Ovary (tissue), 7 donors: ENCODE measurements around a stretch of chr7.

DNA sequence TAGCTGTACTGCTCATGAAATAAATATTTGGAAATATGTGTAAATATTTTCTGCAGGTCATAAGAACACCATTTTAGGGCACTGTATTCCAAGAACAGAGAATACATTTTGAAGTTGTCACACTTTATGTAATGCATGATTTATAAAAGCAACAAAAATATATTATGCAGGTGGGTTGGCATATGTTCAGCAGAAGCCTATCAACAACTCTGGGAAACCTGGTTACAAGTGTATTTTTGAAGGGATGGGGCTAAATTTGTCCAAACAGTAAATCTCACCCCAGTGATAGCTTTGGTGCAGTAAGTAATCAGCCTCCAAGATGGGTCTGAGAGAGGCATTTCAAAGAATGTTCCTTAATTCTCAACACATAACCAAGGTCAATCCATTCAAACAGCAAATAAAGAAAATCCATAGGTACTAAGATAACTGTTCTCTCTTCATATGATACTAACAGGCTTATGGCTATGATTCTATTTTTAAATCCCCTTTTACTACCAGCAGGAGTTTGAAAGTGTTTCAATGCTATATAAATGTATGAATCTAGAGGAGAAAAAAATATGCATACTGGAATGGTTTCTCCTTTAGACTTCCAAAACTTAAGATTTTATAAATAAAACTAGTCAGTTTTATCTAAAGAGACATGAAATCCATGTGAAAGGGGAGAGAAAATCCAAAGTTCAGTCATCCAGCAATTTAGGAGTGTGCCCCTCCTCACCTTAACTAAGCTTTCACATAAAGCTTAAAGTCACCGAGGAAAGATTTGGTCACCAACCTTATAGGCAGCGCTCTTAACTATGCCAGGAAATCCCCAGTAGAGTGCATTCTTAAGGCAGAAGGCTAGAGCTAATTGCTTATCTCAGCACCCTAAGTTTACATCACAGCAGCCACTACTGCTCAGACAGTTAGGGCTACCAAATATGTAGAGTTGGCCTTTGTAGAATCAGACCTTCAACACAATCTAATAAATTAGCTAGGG is 48.2 kb downstream of the MTPN start:
- PRO-cap, 7 experiments = no peak in any of the 7 experiments
- RAMPAGE, long total RNA, 2 experiments = no peak in any of the 2 experiments

DNA sequence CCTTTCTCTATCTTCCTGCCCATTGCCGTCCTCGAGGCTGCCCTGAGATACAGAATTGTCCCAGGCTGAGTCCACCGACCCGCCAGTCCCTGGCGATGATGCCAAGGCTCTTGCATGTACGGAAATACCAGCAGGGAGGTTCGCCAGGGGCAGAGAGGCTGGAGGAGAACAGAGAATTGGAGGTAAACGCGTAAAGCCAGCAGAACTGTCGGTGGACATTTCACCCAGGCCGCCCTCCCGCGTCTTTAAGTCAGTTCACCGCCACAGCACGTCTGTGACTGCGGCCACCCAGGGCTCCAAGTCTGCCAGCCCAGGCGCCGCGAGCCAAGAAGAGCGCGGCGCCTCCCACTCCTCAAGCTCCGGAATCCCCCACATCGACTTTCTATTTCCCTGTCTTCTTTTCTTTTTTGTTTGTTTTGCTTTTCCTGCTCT is 2.1 kb downstream of the CHRM2 start:
- PRO-cap, 7 experiments = no peak in any of the 7 experiments
- RAMPAGE, long total RNA, 2 experiments = no peak in any of the 2 experiments

DNA sequence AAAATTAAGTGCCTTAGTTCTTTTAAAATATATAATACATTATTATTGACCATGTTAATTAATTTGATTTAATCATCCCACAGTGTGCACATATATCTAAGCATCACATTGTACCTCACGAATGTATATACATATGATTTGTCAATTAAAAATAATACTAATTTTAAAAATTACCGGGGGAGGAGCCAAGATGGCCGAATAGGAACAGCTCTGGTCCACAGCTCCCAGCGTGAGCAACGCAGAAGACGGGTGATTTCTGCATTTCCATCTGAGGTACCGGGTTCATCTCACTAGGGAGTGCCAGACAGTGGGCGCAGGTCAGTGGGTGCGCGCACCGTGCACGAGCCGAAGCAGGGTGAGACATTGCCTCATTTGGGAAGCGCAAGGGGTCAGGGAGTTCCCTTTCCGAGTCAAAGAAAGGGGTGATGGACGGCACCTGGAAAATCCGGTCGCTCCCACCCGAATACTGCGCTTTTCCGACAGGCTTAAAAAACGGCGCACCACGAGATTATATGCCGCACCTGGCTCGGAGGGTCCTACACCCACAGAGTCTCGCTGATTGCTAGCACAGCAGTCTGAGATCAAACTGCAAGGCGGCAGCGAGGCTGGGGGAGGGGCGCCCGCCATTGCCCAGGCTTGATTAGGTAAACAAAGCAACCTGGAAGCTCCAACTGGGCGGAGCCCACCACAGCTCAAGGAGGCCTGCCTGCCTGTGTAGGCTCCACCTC is 161.9 kb downstream of the PTN start:
- PRO-cap, 7 experiments = no peak in any of the 7 experiments
- RAMPAGE, long total RNA, 2 experiments = no peak in any of the 2 experiments

DNA sequence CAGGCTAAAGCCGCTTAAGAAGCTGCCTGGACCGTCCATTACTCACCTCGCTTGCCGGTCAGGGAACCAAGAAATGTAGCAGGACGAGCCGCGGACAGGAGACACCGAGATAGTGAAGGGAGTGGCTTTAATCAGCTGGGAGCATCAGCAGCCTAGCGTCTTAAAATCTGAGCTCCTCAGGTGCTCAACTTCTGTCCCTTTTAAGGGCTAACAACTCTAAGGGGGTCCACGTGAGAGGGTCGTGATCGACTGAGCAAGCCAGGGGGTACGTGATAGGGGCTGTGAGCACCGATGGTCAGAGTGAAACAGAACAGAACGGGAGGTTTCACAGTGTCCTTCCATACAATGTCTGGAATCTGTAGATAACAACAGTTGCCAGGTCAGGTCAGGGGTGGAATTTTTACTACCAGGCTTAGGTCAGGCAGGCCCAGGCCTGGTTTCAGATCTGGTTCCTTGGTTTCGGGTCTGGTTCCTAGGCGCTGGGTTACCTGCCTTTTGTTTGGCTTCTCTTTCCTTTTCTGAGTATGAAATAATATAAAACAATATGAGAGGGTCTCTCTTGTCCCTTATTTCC is 75.2 kb downstream of the PTN start:
- PRO-cap, 7 experiments = no peak in any of the 7 experiments
- RAMPAGE, long total RNA, 2 experiments = start-site peak on the minus strand in 1 of 2 experiments, centred at position 337 of the sequence, 7 reads per replicate

GRCh38 chr7:137870842-137871668 is 24.3 kb upstream of the DGKI start:
- PRO-cap, 7 experiments = no peak in any of the 7 experiments
- RAMPAGE, long total RNA, 2 experiments = no peak in any of the 2 experiments

- PRO-cap, 7 experiments = no peak in any of the 7 experiments
- RAMPAGE, long total RNA, 2 experiments = no peak in any of the 2 experiments
Measured at GRCh38 chr7:137882015-137882857, 35.5 kb upstream of the DGKI start.

DNA sequence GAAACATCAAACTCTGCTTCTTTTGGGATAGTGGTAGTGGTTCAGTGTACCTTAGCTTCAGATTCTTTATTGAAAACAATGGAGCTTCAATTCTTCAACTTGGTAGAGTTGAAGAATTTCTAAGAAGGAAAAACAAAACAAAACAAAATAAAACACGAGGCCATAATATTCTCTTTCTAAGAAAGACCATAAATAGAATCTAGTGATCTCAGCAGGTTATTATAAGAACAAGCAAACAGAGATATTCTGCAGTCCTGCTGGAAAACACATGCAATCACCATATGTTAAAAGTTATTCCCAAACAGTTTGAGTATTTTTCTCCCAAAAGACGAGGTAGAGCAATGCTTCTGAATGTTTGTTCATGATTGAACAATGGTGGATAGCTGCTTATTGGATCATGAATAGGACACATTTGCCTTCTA is 59.4 kb downstream of the CREB3L2 start:
- PRO-cap, 7 experiments = peak in 2 of 7 experiments; most common plus-strand start position 249 of the sequence (in 2)
- RAMPAGE, long total RNA, 2 experiments = no peak in any of the 2 experiments

DNA sequence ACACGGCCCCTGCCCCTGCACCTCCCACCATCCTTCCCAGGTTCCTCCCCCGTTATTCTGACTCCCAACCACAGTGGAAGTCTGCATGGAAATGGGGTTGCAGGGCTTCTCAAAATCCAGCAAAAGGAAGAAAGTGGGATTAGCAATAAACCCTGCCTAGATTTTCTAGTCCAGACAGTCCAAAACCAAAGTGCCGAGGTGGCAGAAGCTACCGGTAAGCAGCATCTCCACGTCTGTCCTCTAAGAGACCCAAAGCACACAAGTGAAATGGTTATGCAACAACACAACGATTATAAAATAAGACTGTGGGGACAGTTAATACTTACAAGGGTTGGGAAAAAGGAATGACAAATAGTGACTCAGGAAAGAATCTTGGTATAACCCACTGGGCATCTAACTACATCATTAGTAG is 24.8 kb downstream of the CREB3L2 start:
- PRO-cap, 7 experiments = no peak in any of the 7 experiments
- RAMPAGE, long total RNA, 2 experiments = no peak in any of the 2 experiments

- PRO-cap, 7 experiments = no peak in any of the 7 experiments
- RAMPAGE, long total RNA, 2 experiments = no peak in any of the 2 experiments
Measured at GRCh38 chr7:137983591-137984182, 18.2 kb downstream of the CREB3L2 start.

DNA sequence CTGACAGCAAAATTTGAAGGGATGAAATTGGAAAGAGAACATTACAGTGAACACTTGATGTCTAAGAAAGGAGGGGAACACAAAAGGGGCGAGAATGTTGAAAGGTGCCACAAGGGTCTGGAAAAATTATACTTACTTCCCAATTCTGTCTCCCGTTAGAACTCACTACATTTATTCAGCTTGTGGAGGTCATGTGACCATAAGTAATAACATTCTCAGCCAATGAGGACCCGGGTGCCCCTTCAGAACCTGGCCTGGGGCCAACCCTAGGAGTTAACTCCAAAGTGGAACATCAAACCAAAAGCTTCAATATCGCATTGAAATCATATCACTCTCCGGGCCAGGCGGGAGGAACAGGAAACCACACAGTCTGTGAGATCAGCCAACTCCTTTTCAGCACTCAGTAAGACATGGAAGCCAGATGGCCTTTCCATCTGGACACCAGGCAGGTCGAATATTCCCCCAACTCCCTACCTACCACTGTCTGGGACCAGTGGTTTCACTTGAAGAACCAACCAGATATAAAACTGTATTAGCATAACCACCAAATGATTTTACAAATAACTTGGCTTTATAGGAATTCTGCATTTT is 5.5 kb downstream of the CREB3L2 start:
- PRO-cap, 7 experiments = no peak in any of the 7 experiments
- RAMPAGE, long total RNA, 2 experiments = no peak in any of the 2 experiments

GRCh38 chr7:138125597-138125982 is 49.3 kb downstream of the AKR1D1 start:
- PRO-cap, 7 experiments = no peak in any of the 7 experiments
- RAMPAGE, long total RNA, 2 experiments = no peak in any of the 2 experiments

DNA sequence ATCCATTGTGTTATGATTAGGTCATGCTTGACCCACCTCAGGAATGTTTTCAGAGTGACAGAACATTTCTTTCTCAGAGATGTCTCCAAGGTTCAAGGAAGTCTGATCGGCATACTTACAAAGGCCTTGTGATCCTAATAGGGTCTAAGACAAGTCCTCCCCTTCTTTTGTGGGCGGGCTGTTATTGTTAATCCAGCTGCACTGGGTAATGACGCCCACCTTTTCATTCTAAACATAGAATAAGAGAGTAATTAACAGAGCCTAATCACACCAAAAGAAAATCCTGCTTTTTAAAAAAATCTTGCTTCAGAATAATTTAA is 110.8 kb downstream of the AKR1D1 start:
- PRO-cap, 7 experiments = no peak in any of the 7 experiments
- RAMPAGE, long total RNA, 2 experiments = no peak in any of the 2 experiments

GRCh38 chr7:138208149-138208896 is 132.1 kb downstream of the AKR1D1 start:
- PRO-cap, 7 experiments = no peak in any of the 7 experiments
- RAMPAGE, long total RNA, 2 experiments = no peak in any of the 2 experiments

- PRO-cap, 7 experiments = peak in 7 of 7 experiments; most common plus-strand start chr7:138461161 (in 3); most common minus-strand start chr7:138461169 (in 4)
- RAMPAGE, long total RNA, 2 experiments = no peak in any of the 2 experiments
Measured at GRCh38 chr7:138460846-138461819, 1.1 kb downstream of the TRIM24 start.

GRCh38 chr7:138589284-138590241 is 111.6 kb downstream of the SVOPL start:
- PRO-cap, 7 experiments = no peak in any of the 7 experiments
- RAMPAGE, long total RNA, 2 experiments = no peak in any of the 2 experiments

GRCh38 chr7:138664646-138665013 is 36.5 kb downstream of the SVOPL start:
- PRO-cap, 7 experiments = no peak in any of the 7 experiments
- RAMPAGE, long total RNA, 2 experiments = start-site peak on the minus strand in 1 of 2 experiments, at chr7:138664815-138664824 at its widest, 6 reads per replicate

- PRO-cap, 7 experiments = peak in 3 of 7 experiments; most common plus-strand start chr7:138665940 (in 2); most common minus-strand start chr7:138665913 (in 1)
- RAMPAGE, long total RNA, 2 experiments = no peak in any of the 2 experiments
Measured at GRCh38 chr7:138665833-138666366, 35.3 kb downstream of the SVOPL start.

DNA sequence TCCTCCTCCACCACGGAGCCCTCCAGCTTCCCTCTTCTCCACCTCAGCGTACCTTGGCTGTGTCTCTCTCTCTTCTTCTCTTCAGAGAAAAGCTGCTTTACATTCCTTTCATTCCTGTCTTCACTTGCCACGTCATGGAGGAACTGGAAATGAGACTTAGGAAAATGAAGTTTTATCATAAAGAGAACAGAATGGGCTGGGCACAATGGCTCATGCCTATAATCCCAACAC is 11.8 kb upstream of the TMEM213 start:
- PRO-cap, 7 experiments = no peak in any of the 7 experiments
- RAMPAGE, long total RNA, 2 experiments = no peak in any of the 2 experiments

DNA sequence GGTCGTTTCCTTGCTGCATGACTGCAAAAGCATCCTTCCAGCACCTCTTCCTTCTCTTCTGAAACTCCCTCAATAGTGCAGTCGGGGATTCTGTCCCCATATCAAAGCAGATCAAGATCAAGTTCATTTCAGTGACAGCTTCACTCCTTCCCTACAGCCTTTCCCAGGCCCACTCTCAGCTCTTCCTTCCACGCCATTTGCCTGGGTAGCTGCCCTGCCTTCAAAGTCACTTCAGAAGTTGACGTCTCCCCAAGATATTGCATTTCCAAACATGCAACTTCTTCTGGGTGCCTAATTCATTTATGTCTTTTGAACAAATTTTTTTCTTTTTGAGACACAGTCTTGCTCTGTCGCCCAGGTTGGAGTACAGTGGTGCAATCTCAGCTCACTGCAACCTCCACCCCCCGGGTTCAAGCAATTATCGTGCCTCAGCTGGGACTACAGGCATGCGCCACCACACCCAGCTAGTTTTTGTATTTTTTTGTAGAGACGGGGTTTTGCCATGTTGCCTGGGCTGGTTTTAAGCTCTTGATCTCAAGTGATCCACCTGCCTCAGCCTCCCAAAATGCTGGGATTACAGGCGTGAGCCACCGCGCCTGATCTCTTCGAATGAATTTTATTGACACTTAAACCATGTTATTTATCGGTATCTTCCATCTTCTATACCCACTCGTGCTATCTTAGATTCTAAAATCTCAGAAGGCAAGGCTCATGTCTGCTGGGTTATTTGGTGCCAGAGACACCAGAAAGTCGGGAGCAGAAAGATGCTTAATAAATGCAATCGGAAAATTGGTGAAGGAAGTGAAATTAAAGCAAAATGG is 36.1 kb upstream of the ATP6V0A4 start:
- PRO-cap, 7 experiments = no peak in any of the 7 experiments
- RAMPAGE, long total RNA, 2 experiments = no peak in any of the 2 experiments

DNA sequence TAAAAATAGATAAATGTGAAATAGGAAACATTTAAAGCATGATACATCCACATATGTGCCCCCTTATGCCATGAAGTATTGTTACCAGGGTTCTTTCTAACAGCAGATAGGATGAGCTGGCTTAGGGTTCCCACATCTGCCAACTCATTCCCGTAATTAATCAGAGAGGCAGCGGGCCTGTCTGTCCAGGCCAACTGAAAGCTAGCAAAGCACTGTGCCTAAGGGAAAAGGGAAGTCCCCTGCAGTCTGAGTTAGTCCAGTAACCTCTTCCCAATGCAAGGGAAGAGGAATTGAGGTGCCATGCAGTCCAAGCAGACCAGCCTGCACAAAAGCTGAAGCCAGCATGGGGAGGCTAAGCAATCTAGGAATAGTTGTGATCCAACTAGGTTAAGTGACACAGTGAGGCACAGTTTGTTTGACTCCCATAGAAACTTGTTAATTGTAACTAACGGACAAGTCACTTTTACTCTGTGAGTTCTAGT is 18.3 kb upstream of the ZC3HAV1L start:
- PRO-cap, 7 experiments = no peak in any of the 7 experiments
- RAMPAGE, long total RNA, 2 experiments = no peak in any of the 2 experiments